Right atrium auricular region (tissue), 2 donors: ENCODE measurements around the gene INAVA.

GRCh38 chr1:198662266-198662679, 23.4 kb downstream of the PTPRC start:
- PRO-cap: no peak
- RAMPAGE, long total RNA, 2 experiments: no peak in any of the 2 experiments

- PRO-cap: no peak
- RAMPAGE, long total RNA, 2 experiments: no peak in any of the 2 experiments
Measured at GRCh38 chr1:198682315-198682663, 43.4 kb downstream of the PTPRC start.

DNA sequence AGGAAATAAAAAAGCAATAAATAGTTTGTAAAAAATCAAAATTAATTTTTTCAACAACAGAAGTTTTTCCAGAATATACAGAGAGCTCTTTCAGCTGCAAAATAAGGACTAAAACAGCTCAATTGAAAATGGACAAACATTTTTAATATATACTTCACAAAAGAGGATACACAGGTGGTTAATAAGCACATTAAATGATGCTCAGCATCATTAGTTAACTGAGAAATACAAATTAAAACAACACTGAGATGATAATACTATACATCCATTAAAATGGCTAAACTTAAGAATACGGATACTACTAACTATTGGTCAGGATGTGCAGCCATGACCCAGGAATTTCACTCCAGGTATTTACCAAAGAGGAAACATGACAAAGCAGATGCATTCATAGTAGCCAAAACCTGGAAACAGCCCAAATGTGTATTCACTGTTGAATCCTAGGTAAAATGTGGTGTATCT, 72.9 kb downstream of the PTPRC start:
- PRO-cap: no peak
- RAMPAGE, long total RNA, 2 experiments: no peak in any of the 2 experiments

GRCh38 chr1:198713576-198713920, 74.7 kb downstream of the PTPRC start:
- PRO-cap: no peak
- RAMPAGE, long total RNA, 2 experiments: no peak in any of the 2 experiments

GRCh38 chr1:198752009-198752228, 113.1 kb downstream of the PTPRC start:
- PRO-cap: no peak
- RAMPAGE, long total RNA, 2 experiments: no peak in any of the 2 experiments

DNA sequence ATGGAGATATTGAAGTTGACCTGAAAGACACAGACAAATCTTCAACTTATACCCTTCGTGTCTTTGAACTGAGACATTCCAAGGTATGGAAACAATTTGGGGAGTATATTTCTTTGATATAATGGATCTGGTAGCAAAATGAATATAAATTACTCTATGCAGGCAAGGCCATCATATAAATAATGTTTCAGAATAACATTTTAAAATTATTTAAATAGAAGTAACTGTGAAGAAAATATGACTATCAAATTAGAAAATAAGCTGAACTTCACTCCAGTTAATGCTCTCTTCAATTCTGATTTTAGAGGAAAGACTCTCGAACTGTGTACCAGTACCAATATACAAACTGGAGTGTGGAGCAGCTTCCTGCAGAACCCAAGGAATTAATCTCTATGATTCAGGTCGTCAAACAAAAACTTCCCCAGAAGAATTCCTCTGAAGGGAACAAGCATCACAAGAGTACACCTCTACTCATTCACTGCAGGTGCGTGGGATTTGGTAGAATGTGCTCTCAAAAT, 113.5 kb downstream of the PTPRC start:
- PRO-cap: no peak
- RAMPAGE, long total RNA, 2 experiments: no peak in any of the 2 experiments

DNA sequence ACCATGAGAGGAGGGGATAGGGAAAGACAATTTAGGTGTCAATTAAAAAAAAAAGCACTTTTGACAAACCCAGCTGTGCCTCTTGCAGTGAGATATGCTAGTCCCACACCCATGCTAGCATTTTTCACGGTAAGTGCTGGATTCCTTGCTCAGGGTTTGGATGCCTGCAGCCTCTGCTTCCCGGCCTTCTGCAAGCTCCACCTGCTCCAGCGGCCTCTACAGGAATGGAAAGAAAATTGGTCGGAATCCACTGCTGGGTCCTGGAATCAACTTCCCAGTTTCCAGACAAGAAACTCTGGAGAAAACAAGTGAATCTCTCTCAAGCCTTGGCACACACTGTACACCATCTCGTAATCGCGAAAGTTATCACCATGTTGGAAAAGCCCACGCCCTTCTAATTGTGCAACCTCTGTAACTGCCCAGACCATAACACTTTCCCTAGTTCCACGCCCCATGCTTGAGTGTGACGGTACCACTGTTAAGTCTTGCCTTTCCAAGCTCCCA, 5.9 kb downstream of the NR5A2 start:
- PRO-cap: no peak
- RAMPAGE, long total RNA, 2 experiments: no peak in any of the 2 experiments

DNA sequence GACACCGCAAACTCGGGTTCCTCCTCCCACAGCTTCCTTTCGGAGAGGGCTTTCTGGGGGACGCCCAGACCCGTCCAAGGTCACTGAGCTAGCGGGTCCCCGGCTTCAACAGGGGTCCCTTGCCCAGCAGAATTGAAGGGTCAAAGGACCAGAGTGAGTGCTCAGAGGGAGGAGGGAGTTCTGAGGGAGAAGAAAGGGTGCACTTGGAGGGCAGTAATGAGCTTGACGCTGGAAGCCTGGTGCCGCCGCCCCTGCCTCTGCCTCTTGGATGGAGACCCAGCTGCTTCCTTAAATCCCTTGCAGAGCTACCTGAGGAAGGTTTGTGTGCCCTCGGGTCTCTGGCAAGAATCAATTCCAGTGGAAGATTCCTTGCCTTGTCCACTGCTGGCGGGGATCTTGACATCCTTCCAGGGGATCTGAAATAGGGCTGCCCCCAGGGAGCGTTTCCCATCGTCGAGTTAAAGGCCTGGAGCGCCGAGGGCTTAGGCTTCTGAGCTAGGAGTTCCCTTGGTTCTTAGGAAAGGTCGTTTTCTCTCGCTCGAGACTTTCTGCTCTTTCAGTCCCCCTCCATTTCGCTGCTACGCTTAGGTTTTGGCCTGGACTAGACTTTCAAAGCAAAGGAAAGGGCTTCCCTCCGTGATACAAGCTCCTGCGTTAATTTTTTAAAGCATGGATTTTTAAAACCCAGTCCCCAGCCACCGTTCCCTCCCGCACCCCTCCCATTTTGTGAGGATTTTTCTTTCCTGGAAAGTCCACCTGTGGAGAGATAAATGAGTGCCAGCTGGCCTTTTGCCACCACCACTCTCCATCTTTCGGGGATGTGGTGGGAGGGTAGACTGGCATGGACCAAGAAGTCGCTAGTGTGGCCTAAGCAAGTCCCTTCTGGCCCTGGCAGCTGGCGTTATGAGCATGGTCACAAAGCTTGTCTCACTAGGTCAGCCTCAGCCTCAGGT, 9.0 kb downstream of the NR5A2 start:
- PRO-cap: no peak
- RAMPAGE, long total RNA, 2 experiments: no peak in any of the 2 experiments

GRCh38 chr1:200041128-200041999, 13.9 kb downstream of the NR5A2 start:
- PRO-cap: no peak
- RAMPAGE, long total RNA, 2 experiments: no peak in any of the 2 experiments

DNA sequence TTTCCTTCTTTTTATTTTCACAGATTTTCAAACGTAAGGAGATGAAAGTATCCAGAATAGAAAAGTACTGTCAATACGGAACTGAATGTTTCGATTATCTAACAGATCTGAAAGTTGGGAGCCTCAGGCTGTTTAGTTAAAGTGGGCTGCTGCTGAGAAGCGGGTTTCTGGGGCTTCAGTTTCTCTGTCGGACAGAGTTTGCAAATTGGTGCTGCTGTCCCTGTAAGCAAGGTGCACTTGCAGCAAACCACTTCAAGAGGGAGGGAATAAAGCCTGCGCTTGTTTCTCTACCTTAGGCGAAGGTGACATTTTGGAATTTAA, 15.6 kb downstream of the NR5A2 start:
- PRO-cap: no peak
- RAMPAGE, long total RNA, 2 experiments: no peak in any of the 2 experiments

DNA sequence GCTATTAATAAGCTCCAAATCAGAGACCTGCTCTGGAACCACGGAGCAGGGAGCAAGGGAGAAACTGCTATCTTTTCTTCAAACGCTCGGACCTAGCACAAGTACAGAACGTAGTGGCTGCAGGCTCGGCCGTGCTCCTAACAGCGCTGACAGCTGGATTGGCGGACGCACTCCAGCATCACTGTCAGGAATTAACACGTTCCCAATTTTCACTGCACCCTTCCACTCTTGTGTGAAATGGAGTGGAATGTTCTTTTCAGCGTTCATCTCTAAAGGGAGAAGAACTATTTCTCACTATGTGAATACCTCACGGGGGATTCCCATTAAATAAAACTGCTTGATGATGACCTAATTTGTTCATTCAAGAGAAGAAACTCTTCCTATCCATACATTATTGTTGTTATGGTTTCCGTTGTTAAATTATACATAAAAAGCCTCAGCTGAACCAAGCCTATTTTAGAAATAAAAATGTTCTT, 106.9 kb downstream of the ZNF281 start:
- PRO-cap: no peak
- RAMPAGE, long total RNA, 2 experiments: no peak in any of the 2 experiments

- PRO-cap: no peak
- RAMPAGE, long total RNA, 2 experiments: no peak in any of the 2 experiments
Measured at GRCh38 chr1:200415570-200416676, 6.1 kb upstream of the ZNF281 start.

DNA sequence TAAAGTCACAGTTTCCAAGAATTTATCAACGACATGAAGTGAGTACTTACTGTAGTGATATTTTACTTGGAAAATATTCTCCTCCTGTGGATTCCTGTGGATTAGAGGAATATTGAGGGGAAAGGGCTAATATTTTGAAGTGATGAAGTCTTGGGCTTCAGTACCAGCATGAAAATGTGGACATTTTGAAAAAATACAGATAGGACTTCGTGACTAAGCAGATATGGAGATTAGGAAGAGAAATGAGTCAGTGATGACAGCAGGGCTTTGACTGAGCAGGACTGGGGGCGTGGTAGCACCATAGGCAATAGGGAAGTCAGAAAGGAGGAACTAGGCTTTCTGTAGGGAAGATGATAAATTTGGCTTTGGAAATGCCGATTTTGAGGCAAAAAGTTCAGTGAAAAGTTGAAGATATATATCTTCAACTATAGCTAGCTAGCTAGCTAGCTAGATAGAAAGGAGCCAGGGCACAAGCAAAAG, 19.4 kb upstream of the KIF14 start:
- PRO-cap: no peak
- RAMPAGE, long total RNA, 2 experiments: no peak in any of the 2 experiments

DNA sequence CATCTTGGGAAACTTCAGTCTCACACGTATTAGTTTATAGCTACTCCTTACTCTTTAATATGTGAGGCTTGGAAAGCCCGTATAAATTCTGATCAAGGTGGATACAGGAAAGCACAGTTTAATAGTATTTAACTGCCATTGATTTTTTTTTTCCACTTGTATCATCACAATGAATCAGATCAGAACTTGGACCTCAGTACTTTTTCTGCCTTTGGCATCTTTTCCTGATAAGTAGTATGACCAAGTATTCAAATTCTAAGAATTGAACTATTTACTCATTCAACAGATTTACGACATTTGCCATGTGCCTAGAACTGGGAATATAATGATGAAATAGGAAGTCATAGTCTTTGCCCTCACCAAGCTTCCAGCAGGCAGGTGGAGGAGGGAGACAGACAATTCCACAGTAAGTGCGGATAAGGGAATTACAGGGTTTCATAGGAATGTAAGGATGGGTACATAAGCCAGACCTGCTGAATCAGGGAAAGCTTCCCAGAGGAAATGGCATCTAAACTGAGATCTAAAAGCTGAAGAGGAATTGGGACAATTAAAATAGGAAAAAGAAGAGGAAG, 5.1 kb upstream of the DDX59 start:
- PRO-cap: no peak
- RAMPAGE, long total RNA, 2 experiments: no peak in any of the 2 experiments

GRCh38 chr1:200738580-200738768, 219 bp upstream of the CAMSAP2 start:
- PRO-cap: bidirectional peak, plus-strand start at chr1:200738940, minus-strand start at chr1:200738717
- RAMPAGE, long total RNA, 2 experiments: no peak in any of the 2 experiments

DNA sequence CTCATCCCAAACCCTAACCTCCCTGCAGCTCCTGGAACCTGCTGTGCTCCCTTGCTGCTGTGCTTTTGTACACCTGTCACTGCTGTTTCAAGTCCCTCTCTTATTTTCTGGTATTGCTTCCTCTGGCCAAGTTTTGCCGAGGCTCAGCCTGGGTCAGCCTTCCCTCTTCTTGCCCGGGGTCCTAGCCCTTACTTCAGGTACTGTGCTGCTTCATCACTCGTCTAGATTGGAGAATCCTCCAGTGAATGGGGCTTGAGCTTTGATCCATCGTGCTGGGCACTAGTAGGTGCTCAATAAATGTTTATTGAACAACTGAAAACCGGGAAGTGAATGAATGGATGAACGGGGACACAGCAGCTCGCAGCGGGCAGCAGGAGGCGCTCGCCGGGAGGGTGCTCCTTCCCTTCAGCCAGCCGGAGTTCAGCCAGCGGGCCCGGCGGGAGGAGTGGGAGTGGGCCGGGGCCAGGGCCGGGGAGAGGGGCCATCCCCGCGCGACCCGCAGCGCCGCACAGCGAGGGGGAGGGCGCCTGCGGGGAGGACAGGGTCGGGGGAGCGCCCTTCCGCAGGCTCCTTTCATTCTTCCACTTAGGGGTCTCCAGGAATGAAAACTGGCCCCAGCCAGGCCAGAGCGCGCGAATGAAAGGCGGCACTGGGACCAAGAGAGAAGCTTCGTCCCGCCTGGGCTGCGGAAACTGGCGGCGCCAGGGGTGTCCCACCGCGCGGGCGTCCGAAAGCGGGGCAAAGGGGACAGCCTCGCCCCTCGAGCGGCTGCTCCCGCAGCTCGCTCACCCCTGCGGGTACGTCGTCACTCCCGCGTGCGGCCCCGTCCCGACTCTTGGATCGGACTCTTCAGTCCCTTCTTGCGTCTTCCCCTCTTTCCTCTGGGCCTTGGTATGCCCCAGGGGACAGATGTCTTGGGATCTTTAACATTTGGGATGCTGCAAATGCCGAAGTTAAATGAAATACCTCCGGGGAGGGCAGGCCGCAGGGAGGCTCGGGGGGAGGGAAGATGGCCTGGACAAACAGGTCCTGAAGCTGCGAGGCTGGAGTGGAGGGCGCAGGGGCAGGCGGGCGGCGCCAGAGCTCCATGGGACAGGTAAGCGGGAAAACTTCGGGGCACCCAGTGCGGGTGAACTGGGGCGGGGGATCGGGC, 3.7 kb upstream of the INAVA start:
- PRO-cap: no peak
- RAMPAGE, long total RNA, 2 experiments: no peak in any of the 2 experiments

- PRO-cap: no peak
- RAMPAGE, long total RNA, 2 experiments: no peak in any of the 2 experiments
Measured at GRCh38 chr1:200893111-200893982, 1.4 kb upstream of the INAVA start.

DNA sequence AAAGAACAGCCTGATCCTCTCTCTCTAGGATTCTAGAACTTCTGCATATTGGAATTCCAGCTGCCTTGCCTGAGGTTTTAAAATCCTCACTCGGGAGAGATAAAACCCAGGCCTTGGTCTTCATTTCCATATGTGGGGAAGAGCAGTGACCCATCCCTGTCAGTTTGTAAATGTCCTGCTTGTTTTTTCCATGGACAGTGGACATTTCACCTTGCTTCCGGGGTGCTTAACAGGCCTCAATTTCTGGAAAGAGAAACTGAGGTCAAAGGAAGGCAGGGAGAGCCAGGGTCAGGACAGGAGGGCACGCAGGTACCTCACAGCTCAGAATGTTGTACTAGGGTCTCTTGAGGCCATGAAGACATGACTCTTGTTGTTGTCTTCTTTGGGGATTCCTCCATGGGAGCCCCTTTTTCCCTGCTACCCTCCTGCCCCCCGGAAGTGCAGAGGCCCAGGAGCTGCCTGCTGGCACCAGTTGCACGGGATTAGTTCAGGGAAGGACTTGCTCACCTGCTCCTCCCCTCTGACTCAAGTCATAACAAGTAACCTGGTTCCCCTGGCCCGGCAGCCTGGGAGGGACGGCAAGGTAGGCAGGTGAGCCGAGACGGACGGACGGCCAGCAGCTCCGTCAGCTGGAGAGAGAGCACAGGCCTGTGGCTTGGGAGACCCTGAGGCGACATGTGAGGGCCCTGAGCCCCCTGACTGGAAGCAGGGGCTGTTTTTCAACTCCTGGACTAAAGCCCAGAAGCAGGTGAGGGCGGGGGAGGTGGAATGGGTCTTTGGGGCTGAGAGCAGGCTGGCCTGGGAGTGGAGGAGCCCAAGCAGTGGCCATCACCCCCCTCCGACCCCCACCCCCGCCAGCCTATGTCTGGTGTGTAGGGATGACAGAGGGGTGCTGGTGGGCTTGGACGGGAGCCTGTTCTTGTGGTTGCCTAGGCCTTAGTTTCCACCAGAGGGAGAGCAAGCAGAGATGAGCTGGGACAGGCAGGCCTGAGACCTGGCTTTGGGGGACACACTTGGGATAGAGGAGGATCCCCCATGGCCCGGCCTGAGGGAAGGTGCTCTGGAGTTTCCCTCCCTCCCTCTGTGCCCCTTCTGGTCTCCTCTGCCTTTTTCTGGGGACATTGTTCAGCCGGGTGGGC, at the start of gene INAVA:
TSS of gene INAVA (plus strand) at position 561 of the 1,139 bp plus-strand sequence.
- PRO-cap: no peak
- RAMPAGE, long total RNA, 2 experiments: no peak in any of the 2 experiments

GRCh38 chr1:200913033-200913460, 18.3 kb downstream of the INAVA start:
- PRO-cap: no peak
- RAMPAGE, long total RNA, 2 experiments: no peak in any of the 2 experiments

DNA sequence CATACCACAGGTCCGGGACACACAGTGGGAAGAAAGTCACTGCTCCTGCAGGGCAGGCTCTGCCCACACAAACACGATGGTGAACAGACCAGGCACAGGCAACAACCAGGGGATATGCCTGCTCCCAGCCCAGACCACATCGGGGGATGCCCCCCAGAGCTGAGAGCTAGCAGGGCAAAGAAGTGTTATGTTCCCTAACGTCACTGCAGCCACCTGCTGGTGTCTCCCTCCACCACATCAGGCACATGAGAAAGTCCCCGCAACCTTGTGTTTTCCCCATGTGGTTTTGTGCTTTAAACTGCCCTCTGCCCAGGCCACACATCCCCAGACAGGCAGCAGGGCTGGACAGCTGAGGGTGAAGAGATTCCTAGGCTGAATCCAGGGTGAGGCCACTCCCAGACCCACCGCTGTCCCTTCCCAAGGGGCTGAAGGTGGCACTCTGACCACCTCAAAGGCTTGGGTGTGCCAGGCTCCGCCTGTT, 53.5 kb downstream of the KIF21B start:
- PRO-cap: no peak
- RAMPAGE, long total RNA, 2 experiments: no peak in any of the 2 experiments